Liver (tissue), 9 donors: Measurements from ENCODE around the gene ZNF2.

- PRO-cap, 5 experiments, result no peak in any of the 5 experiments
- RAMPAGE, long total RNA, 2 experiments, result no peak in any of the 2 experiments
- RRBS, result no CpG with 5 or more reads among the region's 13 CpGs
Measured at GRCh38 chr2:87455739-87456328, 292.1 kb upstream of the PLGLB2 start.

- PRO-cap, 5 experiments, result peak in 1 of 5 experiments; most common minus-strand start chr2:87517600 (in 1)
- RAMPAGE, long total RNA, 2 experiments, result no peak in any of the 2 experiments
- RRBS, result no CpG with 5 or more reads among the region's 7 CpGs
Measured at GRCh38 chr2:87517453-87517822, 230.4 kb upstream of the PLGLB2 start.

- PRO-cap, 5 experiments, result no peak in any of the 5 experiments
- RAMPAGE, long total RNA, 2 experiments, result no peak in any of the 2 experiments
- RRBS, result no CpG with 5 or more reads among the region's 9 CpGs
Measured at GRCh38 chr2:87517854-87518518, 229.9 kb upstream of the PLGLB2 start.

GRCh38 chr2:87824676-87825623 lies 646 bp downstream of the RGPD2 start:
- PRO-cap, 5 experiments, result no peak in any of the 5 experiments
- RAMPAGE, long total RNA, 2 experiments, result no peak in any of the 2 experiments
- RRBS, result no CpG with 5 or more reads among the region's 107 CpGs

GRCh38 chr2:88175104-88175660 lies 5.0 kb downstream of the THNSL2 start:
- PRO-cap, 5 experiments, result no peak in any of the 5 experiments
- RAMPAGE, long total RNA, 2 experiments, result no peak in any of the 2 experiments
- RRBS, result no CpG with 5 or more reads among the region's 5 CpGs

DNA sequence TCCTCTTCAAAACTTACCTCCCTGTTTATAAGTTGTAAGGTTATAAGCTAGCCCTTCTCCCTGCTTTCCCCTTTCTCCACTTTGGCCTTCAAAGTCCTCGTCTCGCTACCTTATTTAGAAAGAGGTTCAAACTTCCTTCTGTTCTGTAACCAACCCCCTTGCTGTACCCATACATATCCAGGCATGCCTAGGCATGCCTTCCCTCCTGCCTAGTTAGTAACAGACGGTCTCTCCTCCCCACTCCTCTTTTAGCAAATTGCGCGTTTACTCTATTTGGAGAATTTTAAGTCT lies 13.8 kb downstream of the TEX37 start:
- PRO-cap, 5 experiments, result no peak in any of the 5 experiments
- RAMPAGE, long total RNA, 2 experiments, result no peak in any of the 2 experiments
- RRBS, result no CpG with 5 or more reads among the region's 5 CpGs

DNA sequence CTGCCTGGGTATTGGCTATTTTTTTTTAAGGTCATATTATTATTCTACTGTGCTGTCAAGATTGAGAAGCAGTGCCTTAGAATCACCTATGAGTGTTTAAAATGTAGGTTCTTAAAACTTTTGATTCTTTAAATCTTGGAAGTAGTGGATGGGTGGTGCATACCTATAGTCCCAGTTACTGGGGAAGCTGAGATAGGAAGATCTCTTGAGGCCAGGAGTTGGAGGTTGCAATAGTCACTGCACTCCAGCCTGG lies 23.3 kb downstream of the TEX37 start:
- PRO-cap, 5 experiments, result no peak in any of the 5 experiments
- RAMPAGE, long total RNA, 2 experiments, result no peak in any of the 2 experiments

DNA sequence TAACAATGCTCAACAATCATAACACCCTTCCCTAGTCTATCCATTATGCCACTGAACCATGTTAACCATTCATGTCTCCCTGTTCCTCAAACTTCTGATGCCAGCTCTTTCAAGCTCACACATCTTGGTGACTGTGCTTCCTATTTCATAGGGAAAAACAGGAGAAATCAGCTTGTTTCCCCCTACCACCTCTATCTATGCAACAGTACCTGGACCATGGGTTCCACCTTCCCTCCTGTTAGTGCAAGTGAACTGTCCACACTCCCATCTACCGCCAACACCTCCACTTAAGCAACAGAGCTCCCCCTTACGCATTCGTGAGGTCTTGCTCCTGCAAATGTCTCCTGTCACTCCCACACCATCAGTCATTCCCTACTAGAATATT lies 12.3 kb downstream of the EIF2AK3 start:
- PRO-cap, 5 experiments, result no peak in any of the 5 experiments
- RAMPAGE, long total RNA, 2 experiments, result no peak in any of the 2 experiments
- RRBS, result no CpG with 5 or more reads among the region's 3 CpGs

DNA sequence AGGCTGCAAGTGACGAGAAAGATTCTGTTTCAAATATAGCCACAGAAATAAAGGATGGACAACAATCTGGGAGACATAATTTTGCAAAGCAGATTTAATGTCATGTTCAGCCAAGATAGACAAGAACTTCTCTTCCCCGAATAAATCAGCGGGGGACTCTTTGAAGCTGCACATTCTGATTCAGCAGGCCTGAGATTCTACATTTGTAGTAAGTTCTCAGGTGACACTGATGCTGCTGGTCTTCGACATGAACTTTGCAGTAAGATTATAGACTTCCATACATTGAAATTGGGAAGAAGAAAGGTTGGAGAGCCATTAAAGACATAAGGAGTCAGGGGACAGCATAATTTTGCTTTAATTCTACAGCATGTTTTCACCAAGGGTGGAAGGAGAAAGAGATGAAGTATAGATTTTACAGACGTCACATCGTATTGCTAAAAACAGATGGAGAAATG lies 93.3 kb downstream of the RPIA start:
- PRO-cap, 5 experiments, result no peak in any of the 5 experiments
- RAMPAGE, long total RNA, 2 experiments, result no peak in any of the 2 experiments
- RRBS, result no CpG with 5 or more reads among the region's 6 CpGs

- PRO-cap, 5 experiments, result no peak in any of the 5 experiments
- RAMPAGE, long total RNA, 2 experiments, result no peak in any of the 2 experiments
- RRBS, result no CpG with 5 or more reads among the region's 7 CpGs
Measured at GRCh38 chr2:88884969-88885645, 193.6 kb downstream of the RPIA start.

DNA sequence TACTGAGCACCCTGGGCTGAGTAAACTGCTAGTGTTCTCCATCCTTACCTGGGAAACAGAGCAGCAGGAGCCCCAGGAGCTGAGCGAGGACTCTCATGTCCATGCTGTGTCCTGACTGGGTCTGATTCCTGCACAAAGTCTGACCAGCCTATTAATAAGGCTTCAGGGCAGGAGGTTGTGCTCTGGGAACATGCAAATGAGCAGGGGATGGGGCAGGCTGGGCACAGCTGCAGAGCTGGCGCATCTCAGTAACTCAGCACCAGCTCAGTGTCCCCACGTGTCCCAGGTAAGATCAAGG lies 408.7 kb downstream of the RPIA start:
- PRO-cap, 5 experiments, result no peak in any of the 5 experiments
- RAMPAGE, long total RNA, 2 experiments, result no peak in any of the 2 experiments
- RRBS, result no CpG with 5 or more reads among the region's 3 CpGs

DNA sequence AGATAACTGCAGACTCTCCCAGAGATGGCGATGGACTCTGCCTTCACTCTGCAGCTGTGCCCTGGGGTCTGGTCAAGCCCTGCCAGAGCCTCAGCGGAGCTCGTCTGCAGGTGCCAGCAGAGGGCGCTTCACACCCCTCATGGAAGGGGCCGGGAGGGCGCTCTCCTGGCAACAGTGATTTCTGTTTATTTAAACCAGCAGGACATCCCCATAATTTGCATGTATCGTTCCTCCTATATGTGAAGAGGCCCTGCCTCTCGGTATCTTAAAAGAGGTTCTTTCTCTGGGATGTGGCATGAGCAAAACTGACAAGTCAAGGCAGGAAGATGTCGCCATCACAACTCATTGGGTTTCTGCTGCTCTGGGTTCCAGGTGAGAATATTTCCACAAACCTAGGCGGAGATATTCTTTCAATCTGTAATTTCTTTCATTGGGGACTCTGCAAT lies 1329.9 kb downstream of the RPIA start:
- PRO-cap, 5 experiments, result no peak in any of the 5 experiments
- RAMPAGE, long total RNA, 2 experiments, result no peak in any of the 2 experiments
- RRBS, result no CpG with 5 or more reads among the region's 10 CpGs

DNA sequence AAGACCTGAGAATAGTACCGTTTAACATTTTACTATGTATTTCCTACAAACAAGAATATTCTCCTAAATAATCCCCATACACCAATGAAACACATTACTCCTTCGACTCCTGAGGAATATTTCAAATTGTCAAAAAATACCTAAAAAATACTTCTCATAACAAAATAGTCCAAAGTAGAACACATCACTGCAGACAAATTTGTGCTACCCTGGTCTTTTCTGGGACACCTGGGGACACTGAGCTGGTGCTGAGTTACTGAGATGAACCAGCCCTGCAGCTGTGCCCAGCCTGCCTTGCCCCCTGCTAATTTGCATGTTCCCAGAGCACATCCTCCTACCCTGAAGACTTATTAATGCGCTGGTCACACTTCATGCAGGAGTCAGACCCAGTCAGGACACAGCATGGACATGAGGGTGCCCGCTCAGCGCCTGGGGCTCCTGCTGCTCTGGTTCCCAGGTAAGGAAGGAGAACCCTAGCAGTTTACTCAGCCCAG lies 1518.2 kb downstream of the RPIA start:
- PRO-cap, 5 experiments, result no peak in any of the 5 experiments
- RAMPAGE, long total RNA, 2 experiments, result no peak in any of the 2 experiments
- RRBS, result no CpG with 5 or more reads among the region's 5 CpGs

DNA sequence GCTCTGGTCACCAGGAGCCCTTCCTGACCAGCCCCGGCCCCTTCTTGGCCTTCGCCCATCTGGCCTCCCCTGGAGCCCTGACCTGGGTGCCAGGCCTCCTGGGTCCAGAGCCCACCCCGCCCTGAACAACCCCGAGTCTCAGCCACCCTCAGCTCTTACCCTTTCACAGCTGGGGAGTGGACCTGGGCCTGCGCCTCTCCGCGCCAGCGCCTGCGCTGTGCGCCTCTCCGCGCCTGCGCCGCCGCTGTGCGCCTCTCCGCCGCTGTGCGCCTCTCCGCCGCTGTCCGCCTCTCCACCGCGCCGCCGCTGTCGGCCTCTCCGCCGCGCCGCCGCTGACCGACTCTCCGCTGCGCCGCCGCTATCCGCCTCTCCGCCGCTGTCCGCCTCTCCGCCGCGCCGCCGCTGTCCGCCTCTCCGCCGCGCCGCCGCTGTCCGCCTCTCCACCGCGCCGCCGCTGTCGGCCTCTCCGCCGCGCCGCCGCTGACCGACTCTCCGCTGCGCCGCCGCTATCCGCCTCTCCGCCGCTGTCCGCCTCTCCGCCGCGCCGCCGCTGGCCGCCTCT lies 378.9 kb upstream of the AQP7B start:
- PRO-cap, 5 experiments, result peak in 2 of 5 experiments; most common plus-strand start position 265 of the sequence (in 1); most common minus-strand start position 182 of the sequence (in 1)
- RAMPAGE, long total RNA, 2 experiments, result start-site peak on the minus strand in 2 of 2 experiments, centred at positions 191 to 204 of the sequence, 26 to 141 reads per replicate
- RRBS, result no CpG with 5 or more reads among the region's 78 CpGs

- PRO-cap, 5 experiments, result no peak in any of the 5 experiments
- RAMPAGE, long total RNA, 2 experiments, result no peak in any of the 2 experiments
- RRBS, result no CpG with 5 or more reads among the region's 2 CpGs
Measured at GRCh38 chr2:94221007-94221601, 366.0 kb upstream of the AQP7B start.

DNA sequence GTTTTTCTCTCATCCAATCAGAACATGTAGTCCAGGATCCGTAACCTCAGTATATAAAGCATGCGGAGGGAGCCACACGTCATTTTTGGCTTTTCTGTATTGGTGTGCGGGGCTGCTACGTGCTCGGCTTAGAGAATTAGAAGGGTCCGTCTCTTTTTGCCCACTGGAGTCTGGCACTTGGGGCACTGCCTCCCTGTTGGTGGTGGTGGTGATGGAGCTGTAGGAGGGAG lies 76.2 kb downstream of the TEKT4 start:
- PRO-cap, 5 experiments, result no peak in any of the 5 experiments
- RAMPAGE, long total RNA, 2 experiments, result no peak in any of the 2 experiments
- RRBS, result no CpG with 5 or more reads among the region's 7 CpGs

GRCh38 chr2:95053064-95053993 lies 27.8 kb downstream of the MAL start:
- PRO-cap, 5 experiments, result no peak in any of the 5 experiments
- RAMPAGE, long total RNA, 2 experiments, result no peak in any of the 2 experiments
- RRBS, result no CpG with 5 or more reads among the region's 25 CpGs

GRCh38 chr2:95115515-95115769 lies 6.2 kb downstream of the MRPS5 start:
- PRO-cap, 5 experiments, result peak in 1 of 5 experiments; most common plus-strand start chr2:95115580 (in 1)
- RAMPAGE, long total RNA, 2 experiments, result no peak in any of the 2 experiments
- RRBS, result no CpG with 5 or more reads among the region's 3 CpGs

GRCh38 chr2:95164939-95166265 lies at the start of gene ZNF2:
Gene ZNF2, plus strand, starts transcription at chr2:95165809.
- PRO-cap, 5 experiments, result peak in 5 of 5 experiments; most common plus-strand start chr2:95165453 (in 5); most common minus-strand start chr2:95165399 (in 5)
- RAMPAGE, long total RNA, 2 experiments, result no peak in any of the 2 experiments
- RRBS, result 0% methylated on average over 8 of the region's 75 CpGs

GRCh38 chr2:95687877-95688200 lies 96.0 kb downstream of the TRIM43 start:
- PRO-cap, 5 experiments, result no peak in any of the 5 experiments
- RAMPAGE, long total RNA, 2 experiments, result no peak in any of the 2 experiments
- RRBS, result no CpG with 5 or more reads among the region's 2 CpGs